OCI-LY7 (cell line): ENCODE measurements around a stretch of chr2.

GRCh38 chr2:101434730-101435553, 40.0 kb downstream of the RFX8 start:
- PRO-cap, result no peak
- RAMPAGE, long total RNA, result no peak

DNA sequence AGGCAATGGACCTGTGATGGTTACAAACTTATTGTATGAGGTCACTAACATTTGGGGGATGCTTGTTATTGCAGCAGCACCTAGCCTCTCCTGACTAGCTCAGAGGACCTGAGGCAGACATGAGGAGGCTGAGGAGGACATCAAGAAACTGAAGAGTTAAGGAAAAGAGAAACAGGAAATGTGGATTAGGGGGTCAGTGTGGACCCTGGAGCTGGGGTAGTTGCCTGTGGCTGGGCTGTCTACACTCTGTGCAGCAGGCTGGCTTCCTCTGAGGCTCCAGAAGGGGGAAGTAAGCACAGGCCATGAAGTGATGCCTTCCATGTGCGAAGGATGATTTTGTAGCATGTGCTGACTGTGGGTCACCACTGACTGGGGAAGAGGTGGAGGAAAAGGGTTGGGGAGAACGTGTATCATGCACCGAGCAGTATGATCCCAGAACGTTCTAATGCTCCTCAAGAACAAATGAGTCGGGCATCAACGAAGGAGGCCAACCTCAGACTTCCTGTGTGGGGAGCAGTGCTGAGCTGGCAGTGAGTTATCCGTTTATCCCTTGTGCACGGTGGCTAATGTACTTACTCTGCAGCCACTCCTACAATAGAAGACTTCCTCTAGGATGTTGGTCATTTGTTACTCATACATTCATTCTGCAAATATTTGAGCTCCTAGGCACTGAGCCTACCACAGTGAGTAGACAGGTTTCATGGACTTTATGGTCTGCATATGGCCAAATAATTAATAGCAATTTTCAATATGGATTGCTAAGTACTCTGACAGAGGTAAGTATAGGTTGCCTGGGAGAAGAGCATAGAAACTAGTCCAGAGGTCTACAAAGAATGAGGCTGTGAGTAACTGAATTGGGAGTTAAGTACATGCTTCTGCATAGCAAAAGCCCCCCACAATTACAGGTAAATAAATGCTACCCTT, 42.3 kb upstream of the RFX8 start:
- PRO-cap, result no peak
- RAMPAGE, long total RNA, result no peak

- PRO-cap, result bidirectional peak, plus-strand start at chr2:101697340, minus-strand start at chr2:101697249
- RAMPAGE, long total RNA, result no peak
Measured at GRCh38 chr2:101697121-101697293, 500 bp upstream of the MAP4K4 start.

DNA sequence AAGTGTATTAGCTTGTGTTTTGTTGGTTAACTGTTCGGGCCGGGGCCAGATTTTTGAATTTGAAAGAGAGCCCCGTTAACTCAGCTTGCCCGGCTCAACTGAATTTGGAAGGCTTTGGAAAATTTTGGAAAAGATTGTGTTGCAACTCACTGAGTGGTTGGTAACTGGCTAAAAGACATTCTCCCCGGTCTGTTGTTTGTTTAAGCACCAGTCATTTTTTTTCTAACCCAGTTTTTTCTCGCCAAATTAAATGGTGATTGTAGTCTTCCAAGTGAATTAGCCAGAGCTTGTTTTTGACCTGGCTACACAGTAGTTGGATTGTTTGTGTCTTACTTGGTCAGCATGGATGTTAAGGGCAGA, 2.3 kb downstream of the MAP4K4 start:
- PRO-cap, result no peak
- RAMPAGE, long total RNA, result no peak

- PRO-cap, result no peak
- RAMPAGE, long total RNA, result no peak
Measured at GRCh38 chr2:101790676-101791371, 93.3 kb downstream of the MAP4K4 start.

DNA sequence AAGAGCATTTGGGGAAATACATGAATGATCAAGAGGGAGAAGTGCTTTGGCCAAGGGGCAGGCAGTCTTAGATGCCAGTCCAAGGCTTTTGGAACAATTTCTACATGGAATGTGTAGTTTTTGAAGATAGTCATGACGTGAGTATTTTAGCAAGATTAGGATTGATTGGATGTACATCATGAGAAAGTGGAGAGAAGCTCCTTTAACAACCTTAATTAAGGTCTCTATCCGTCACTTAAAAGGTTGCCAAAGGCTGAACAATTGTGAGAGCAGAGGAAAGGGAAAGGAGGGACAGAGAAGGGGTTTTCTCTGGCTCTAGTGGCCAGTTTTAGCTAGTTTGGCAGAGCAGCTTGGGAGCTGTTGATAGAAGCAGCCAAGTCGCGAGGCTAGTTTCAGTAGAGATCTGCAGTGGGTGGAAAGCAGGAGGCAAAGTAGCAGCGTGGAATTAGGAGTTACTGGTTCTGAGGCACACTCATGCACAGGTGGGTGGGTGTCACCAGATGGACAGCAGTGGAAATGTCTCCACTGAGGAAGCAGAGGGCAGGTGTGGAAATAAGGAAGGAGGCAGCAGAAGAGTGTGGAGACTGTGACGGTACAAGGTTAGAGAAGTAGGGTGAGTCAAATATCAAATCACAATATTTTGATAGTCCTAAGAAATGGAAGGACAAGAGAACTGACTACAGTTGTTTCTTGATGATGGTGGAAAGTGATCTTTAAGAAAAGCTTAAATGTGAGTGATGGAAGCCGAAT, 115.8 kb upstream of the IL1R2 start:
- PRO-cap, result no peak
- RAMPAGE, long total RNA, result no peak

DNA sequence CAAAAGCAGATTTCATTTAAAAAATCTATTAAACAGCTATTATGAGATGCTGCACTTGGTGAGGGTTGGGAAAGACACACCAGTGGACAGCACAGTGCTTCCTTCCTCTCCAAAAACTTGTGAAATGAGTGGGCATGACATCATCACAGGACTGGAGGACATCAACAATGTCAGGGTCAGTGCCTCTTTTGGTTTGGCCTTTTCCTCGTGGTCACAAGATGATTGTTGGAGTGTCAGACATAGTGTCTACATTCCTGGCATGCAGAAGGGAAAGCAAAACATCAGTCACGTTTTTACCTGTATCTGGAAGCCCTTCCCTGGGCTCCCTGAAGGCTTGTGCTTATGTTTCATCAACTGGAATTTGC, 49.6 kb downstream of the IL1R2 start:
- PRO-cap, result no peak
- RAMPAGE, long total RNA, result no peak

- PRO-cap, result no peak
- RAMPAGE, long total RNA, result no peak
Measured at GRCh38 chr2:102050989-102051453, 59.3 kb downstream of the IL1R2 start.

GRCh38 chr2:102367272-102367737, 11.7 kb downstream of the IL18R1 start:
- PRO-cap, result no peak
- RAMPAGE, long total RNA, result no peak

DNA sequence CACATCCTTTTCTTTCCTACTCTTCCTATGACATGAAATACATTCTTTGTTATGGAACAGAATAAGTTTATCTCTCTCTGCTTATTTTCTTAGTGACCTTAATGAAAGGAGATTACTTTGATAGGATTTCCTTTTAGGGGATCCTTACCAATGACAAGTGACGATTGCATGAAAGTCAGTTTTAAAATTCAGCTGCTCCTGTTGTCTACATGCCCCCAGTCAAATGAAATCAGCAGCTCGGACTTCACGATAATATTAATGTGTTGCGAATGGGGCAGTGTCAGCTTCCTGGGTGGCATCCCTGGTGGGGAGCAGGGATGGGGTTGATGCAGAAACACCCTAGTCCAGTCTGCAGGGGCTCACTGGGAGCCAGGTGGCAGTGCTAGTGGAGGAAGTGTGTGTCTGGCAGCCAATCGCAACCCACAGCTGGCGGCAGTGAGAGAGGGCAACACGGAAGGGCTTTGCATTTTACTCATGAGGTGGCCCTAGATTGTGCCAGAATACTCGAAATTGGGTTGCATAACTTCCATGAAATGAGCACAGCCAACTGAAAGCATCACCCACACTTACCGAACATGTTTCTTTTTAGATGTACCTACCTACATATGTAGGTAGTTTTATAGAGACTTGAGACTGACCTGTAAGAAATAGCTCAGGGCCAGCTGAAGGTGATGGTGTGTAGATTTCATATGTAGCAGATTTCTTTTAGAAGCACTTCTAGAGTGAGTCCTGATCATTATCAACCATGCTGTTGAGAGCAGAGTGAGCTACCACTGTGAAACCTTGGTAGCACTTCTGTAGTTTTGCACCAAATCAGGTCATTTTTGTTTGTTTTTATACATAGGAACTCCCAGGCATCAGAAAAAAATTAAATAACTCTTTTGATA, 12.8 kb downstream of the IL18R1 start:
- PRO-cap, result no peak
- RAMPAGE, long total RNA, result no peak

- PRO-cap, result no peak
- RAMPAGE, long total RNA, result no peak
Measured at GRCh38 chr2:102690114-102690674, 46.5 kb downstream of the MFSD9 start.

DNA sequence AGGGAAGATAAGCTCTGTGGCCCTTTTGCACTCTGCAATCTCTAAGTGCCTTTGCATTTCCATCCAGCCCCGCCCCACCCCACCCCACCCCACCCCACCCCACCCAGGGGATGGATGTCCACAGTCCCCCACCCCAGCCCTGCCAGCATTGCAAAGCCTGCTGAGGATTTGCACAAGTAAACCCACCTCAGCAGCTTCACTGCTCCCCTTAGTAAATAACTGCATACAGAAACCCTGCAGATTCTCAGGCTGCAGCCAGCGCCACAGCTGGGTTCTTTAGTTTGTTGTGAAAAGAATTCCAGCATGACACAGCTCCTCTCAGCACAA, 95.9 kb upstream of the POU3F3 start:
- PRO-cap, result no peak
- RAMPAGE, long total RNA, result no peak

- PRO-cap, result no peak
- RAMPAGE, long total RNA, result no peak
Measured at GRCh38 chr2:105395714-105396088, 3.1 kb downstream of the FHL2 start.

- PRO-cap, result no peak
- RAMPAGE, long total RNA, result no peak
Measured at GRCh38 chr2:105467919-105468917, 69.4 kb upstream of the FHL2 start.

GRCh38 chr2:105490901-105491409, 92.1 kb upstream of the FHL2 start:
- PRO-cap, result no peak
- RAMPAGE, long total RNA, result no peak

DNA sequence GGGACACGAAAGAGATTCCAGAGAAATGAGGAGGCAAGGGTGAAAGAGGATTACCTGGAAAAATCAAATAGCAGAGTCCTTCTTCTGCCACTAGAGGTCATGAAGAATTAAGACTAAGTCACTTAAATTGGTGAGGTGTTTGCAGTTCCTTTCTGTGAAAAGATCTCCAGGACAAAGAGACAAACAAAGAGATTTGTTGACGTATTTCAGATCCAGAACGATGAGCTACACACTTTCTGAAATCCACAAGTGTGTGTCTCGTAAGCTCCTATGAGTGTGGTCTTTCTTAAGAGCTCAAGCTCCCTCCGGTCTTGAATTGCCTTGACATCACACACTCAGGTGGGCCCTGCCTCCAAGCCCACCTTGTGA, 168.3 kb upstream of the NCK2 start:
- PRO-cap, result no peak
- RAMPAGE, long total RNA, result no peak

DNA sequence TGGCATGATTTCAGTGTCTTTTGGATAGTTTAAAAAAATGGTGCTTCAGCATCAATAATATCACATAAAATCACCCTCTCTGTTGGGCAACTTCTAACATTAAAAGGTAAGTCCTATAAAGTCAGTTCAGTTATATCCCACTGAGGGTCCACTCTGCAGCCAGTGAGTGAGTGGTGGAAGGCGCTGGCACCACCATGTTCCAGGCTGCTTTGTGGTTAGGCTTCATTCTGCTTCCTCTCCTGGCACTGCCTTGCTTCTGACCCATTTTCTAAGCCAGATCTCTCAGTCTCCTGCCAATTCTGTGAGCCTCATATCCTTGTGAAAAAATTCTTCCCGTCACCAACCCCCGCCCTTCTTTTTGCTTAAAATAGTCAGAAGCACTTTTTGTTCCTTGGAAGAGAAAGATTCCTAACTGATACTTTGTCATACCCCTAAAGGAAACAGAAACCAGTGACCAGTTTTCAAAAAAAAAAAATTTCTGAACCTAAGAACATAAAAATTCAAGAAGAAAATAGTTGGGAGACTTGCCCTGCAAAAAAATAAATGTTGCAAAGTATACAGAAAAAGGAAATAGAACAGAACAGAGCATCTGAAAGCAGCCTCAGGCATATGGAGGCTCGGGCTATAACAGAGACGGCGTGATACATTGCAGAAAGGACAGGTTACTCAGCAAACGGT, 139.7 kb upstream of the NCK2 start:
- PRO-cap, result no peak
- RAMPAGE, long total RNA, result no peak

GRCh38 chr2:105610342-105611216, 134.1 kb upstream of the NCK2 start:
- PRO-cap, result no peak
- RAMPAGE, long total RNA, result no peak

DNA sequence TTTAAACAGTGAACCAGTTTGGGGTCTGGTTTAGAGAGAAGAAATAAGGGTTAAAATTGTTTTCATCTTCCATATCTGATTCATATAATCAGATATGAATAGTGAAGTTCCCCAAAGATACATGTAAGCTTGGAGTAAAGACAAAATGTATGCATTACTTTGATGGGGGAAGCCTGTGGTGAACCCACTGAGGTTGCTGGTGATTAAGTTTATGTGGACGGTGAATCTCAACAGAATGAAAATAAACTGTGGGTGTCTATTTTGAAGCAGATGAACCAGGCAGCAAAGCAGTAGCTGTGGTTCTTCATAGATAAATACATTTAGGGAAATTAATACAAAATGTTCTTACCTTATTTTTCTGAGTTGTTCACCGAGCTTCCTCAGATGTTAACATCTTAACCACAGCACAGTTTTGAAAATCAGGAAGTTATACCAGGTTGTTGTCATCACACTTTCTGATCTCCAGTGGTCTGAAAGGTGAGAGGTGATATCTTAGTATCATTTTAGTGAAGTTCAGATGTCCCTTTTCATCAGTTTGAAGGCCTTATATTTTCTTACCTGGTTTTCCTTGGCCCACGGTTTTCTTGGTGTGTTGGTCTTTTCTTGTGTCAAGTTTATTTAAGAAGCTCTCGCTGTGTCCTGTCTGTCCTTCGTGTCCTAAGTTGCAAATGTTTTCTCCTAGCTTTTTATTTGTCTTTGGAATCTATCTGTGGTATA, 53.9 kb downstream of the NCK2 start:
- PRO-cap, result unidirectional peak, minus-strand start at position 414 of the sequence
- RAMPAGE, long total RNA, result no peak

DNA sequence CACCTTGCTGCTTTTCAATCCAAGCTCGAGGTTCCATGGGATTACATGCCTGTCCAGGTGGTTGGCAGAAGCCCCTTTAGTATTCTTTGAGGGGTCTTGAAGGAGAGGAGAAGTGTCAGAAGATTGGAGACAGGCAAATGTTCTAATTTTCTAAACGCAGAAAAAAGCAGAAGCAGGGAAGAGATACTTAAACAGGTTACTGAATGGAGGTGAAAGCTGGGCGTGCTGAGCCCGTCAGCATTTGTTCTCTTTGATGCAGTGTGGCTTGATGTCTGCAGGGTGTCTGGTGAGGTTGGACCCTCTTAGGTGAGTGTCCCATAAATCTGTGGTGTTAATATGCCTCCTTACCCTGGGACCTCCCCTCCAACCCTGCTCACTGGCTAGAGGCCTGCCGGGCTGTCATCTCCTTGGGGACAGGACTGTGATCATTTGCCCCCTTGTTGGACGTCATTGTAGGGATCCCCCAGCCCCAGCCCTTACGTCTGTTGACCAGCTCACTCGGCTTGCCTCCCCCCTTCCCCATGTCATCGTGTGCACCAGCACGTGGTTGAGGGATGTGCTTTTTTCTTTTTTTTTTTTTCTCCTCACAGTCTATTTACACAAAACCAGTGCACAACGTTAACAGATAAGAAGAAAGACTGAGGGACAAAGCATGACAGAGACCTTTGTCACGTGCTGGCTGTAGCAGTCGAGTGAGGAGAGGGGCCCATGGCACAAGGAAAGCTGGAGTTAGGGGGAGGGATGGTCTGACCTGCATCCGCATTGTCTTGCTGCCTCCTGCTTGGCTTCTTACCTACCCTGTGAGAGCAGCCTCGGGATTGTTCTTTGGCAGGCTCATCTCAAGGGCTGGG, 56.4 kb downstream of the NCK2 start:
- PRO-cap, result no peak
- RAMPAGE, long total RNA, result no peak